H1 (cell line): ENCODE data around the genes WASHC4 and APPL2.

GRCh38 chr12:104655698-104656103 lies 199.0 kb downstream of the CHST11 start:
- RRBS = no CpG with 5 or more reads among the region's 6 CpGs
CAGE:
- cytosol, long polyA plus RNA = no peak
- long polyA plus RNA = no peak
- nucleus, long polyA plus RNA = no peak

DNA sequence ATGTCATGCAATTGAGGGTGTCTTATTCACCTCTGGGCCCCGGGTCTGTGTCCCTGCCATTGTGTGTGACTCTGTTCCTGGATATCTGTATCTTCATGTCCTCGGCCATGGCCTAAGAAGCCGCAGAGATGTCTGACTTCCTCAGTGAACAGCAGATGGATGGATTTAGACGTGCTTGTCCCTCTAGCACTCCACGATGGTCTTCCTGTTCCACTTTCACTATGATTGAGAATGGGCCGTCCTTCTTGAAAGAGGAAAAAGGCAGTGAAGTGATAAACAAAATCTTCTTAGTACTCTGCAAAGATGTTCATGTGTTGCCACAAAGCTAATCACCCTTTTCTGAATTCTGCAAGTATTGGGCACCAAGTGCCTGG lies 217.4 kb downstream of the SLC41A2 start:
- RRBS = no CpG with 5 or more reads among the region's 6 CpGs
CAGE:
- cytosol, long polyA plus RNA = no peak
- long polyA plus RNA = no peak
- nucleus, long polyA plus RNA = no peak

- RRBS = no CpG with 5 or more reads among the region's 4 CpGs
CAGE:
- cytosol, long polyA plus RNA = no peak
- long polyA plus RNA = no peak
- nucleus, long polyA plus RNA = no peak
Measured at GRCh38 chr12:104804351-104804843, 153.7 kb downstream of the SLC41A2 start.

DNA sequence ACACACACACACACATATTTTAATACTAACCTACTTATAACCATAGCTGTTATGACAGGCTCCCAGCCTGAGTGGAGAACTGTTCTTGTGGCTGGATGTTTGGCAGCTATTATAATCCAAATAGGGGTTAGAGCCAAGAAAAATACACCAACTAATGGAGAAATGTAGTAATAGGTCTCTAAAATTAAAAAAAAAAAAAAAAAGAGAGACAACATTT lies 91.8 kb downstream of the SLC41A2 start:
CAGE:
- cytosol, long polyA plus RNA = no peak
- long polyA plus RNA = no peak
- nucleus, long polyA plus RNA = no peak

DNA sequence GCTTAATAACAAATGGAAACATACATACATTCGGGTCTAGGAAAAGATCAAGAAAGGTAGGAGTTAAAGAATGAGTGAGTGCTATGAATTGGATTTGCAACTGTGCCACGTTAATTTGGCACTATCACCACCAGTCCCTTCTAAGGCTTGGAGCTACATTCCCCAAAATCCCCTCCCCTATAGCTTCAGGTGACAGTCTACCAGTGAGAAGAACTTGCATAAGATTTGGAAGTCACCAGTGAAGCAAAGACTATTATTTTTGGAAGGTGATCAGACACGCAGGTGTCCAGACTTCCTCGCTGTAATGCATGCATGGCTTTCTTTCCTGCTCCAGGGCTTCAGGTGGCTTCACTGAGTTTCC lies 61.5 kb downstream of the SLC41A2 start:
- RRBS = no CpG with 5 or more reads among the region's 4 CpGs
CAGE:
- cytosol, long polyA plus RNA = no peak
- long polyA plus RNA = no peak
- nucleus, long polyA plus RNA = no peak

DNA sequence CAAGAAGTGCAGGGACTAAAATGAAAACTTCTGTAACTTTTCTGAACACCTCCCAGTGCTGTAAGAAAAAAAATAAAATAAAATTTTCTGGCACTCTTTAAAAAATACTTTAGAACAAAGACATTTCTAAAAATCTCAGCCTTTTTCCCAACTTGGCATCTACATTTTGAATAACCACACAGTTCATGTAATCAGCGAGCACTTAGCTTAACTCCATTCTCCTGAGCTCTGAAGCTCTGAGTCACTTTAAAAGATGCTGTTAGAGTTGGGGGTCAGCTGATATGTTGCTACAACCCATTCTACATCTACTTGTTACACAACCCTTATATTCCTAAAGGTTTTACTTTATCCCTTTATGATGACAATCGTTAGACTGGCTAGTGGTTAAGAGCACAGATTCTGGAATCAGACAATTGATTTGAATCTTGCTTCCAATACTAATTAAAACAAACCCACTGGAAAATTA lies 48.4 kb downstream of the SLC41A2 start:
- RRBS = no CpG with 5 or more reads among the region's 2 CpGs
CAGE:
- cytosol, long polyA plus RNA = no peak
- long polyA plus RNA = no peak
- nucleus, long polyA plus RNA = no peak

DNA sequence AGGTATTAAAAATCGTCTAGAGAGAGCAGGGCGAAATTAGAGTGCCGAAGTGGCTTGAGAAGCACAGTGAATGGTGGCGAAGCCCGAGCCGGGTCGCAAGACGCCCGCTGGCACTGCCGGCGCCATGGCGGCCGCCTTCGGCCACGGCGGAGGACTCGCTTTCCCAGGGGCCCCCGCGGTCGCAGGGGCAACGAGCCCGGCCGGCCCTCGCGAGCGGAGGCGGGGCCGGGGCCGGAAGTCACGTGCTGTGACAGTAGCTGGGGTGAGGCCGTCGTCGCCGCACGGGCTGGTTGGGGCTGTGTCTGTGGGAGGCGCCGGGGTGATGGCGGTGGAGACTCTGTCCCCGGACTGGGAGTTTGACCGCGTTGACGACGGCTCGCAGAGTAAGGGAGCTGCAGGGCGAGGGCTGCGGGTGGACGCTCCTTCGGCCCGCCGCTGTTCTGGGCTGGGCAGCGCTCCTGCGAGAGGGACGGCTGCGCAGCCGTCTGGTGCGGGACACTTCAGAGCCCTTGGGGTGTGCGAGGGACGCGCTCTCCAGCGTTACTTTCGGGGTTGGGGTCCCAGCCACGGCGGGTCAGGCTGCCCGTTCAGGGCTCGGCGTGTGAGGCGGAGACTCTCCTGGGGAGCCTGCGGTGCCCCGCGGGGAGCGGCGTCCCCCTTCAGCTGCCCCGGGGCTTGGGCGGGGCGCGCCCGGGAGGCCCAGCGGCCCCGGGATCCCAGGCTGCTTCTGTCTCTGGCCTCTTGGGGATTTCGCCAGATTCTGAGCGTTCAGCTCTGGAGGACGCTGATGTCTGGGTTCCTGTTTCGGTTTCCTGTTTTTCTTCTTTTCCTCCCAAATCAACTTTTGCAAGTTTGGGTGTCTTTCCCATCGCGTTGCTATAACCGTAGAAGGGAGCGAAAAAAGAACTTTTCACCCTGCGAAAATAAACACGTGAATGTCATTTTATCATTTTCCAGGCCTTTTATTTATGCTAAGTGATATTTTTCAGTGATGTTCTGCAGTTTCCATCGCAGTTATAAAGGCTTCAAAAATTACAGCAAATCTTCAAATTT lies at the start of gene WASHC4:
Gene WASHC4, plus strand, starts transcription at position 253 of the 1,053 bp plus-strand sequence.
- RRBS = under 1% methylated on average over 10 of the region's 90 CpGs
CAGE:
- cytosol, long polyA plus RNA = start-site peak on the plus strand centred at position 279 of the sequence, 58 bp wide, 362 reads
- long polyA plus RNA = start-site peak on the plus strand centred at position 291 of the sequence, 22 bp wide, 61 and 157 reads in 2 replicates
- nucleus, long polyA plus RNA = start-site peak on the minus strand centred at position 149 of the sequence, 33 bp wide, 9 reads; start-site peak on the plus strand centred at position 277 of the sequence, 50 bp wide, 928 reads

DNA sequence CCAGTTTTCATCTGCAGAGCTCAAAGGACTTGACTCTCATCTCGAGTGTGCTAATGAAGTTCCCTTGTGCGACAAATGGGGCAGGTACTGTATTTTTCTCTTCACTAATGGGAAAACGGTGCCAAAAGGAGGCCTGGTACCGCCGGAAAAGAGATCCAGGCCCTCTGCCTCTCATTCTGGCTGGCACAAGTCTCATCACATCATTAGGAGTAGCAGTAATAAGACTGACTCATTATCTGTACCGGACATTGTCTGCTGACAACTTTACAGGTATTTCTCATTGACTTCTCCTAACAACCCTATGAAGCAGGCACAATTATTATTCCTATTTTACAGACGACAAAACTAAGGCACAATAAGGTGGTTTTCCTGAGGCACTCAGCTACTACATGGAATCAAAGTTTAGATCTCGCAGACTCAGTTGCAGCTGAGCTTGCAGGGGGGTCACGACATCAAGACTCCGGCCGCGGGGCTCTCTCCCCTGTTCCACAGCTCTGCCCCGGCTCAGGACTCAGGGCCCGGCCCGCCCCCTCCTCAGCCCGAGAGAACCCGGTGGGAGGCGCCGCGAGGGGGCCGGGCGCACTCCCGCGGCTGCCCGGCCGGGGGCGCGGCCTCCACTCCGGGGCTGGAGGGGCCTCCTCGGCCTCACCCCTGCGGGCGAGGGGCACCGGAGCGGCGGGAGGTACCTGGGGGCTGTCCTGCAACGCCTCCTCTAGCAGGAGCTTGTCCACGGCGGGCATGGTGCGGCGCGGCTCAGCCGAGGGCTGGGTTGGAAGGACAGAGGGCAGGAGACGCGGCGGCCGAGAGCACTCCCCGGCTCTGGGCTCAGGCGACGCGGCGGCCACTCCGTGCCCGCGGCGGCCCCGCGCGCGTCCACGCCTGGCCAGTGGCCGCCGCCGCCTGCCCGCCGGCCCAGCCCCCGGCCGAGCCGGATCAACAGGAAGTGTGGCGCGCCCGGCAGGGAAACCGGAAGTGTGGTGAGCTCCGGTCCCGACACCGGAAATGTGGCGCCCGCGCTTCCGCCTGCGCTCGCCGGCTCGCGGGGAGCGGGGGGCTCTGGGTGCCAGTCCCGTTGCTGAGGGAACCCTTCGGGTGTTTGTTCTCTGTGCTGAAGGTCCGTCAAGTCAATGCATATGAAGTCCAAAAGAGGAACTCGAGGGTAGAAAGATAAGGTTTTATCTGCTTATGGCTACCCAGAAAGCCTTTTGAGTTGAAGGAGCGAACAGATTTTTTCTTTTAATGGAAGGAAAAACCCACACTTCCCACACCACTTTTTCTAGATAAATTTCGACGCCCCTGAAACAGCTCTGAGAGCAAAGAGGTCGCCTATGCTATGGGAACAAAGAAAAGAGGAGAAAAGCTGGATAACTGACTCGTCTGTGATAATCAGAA lies at the start of gene APPL2:
Gene APPL2, minus strand, starts transcription at position 902 of the 1,392 bp plus-strand sequence.
- RRBS = 2% methylated on average over 27 of the region's 94 CpGs
CAGE:
- cytosol, long polyA plus RNA = no peak
- long polyA plus RNA = start-site peak on the minus strand centred at position 862 of the sequence, 39 bp wide, 24 and 20 reads in 2 replicates
- nucleus, long polyA plus RNA = start-site peak on the minus strand centred at position 842 of the sequence, 94 bp wide, 26 reads

GRCh38 chr12:105522974-105523604 lies 192.6 kb downstream of the C12orf75 start:
- RRBS = no CpG with 5 or more reads among the region's 10 CpGs
CAGE:
- cytosol, long polyA plus RNA = no peak
- long polyA plus RNA = no peak
- nucleus, long polyA plus RNA = no peak

GRCh38 chr12:106037883-106038318 lies 100.9 kb downstream of the NUAK1 start:
- RRBS = no CpG with 5 or more reads among the region's 3 CpGs
CAGE:
- cytosol, long polyA plus RNA = no peak
- long polyA plus RNA = no peak
- nucleus, long polyA plus RNA = no peak

DNA sequence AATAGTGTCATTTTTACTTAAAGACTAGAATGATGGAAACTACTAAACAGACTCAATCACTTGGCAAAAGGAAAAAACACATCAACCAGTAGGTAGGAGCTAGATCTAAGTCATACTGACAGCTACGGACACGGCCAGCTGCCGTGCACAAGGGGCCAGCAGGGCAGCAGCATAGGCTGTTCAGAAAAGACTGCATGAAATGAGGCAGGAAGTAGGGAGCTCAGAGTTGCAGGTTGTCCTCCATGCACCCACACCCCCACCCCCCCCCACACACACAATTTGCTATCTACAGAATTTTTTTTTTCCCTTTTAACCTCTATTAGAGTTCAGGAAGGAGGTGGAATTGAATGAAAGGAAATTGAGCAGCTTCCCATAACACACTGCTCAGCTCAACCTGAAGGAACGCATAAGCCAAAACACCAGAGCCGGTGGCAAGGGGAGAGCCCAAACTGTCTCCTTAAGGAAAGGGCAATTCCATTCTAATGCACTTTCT lies 74.2 kb downstream of the NUAK1 start:
- RRBS = no CpG with 5 or more reads among the region's 5 CpGs
CAGE:
- cytosol, long polyA plus RNA = no peak
- long polyA plus RNA = no peak
- nucleus, long polyA plus RNA = no peak

- RRBS = no CpG with 5 or more reads among the region's 23 CpGs
CAGE:
- cytosol, long polyA plus RNA = no peak
- long polyA plus RNA = no peak
- nucleus, long polyA plus RNA = no peak
Measured at GRCh38 chr12:106066336-106067182, 72.2 kb downstream of the NUAK1 start.

DNA sequence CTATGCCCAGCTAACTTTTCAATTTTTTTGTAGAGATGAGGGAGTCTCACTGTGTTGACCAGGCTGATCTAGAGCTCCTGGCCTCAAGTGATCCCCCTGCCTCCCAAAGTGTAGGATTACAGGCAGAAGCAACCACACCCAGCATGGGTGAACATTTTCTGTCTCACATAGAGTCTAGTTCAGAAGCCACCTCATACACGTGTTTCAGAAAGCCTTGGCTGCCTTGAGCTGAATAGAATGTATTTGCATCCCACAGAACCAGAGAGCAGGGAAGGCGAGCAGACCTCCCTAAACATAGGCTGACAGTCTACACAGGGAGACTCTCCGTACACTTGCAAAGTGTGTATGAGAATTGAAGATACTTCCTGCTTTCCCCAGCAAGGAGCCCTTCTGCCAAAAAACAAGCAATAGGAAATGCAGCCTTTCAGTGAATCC lies 11.4 kb downstream of the NUAK1 start:
- RRBS = no CpG with 5 or more reads among the region's 3 CpGs
CAGE:
- cytosol, long polyA plus RNA = no peak
- long polyA plus RNA = no peak
- nucleus, long polyA plus RNA = no peak

DNA sequence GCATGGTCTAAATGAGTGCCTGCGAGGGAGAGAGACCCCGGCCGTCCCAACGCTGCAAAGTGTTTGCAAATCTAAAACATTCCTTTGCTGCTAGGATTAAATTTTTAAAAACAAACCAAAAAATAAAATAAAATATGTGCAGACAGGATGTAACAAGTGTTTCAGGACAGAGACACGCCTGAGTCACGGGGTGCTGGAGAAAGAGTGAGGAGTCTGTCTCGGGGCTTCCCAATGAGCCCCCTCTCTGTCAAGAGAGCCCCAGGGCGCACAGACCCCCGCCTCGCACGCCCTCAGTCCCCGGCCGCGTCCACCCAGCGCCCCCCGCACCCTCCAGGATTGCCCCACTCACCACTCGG lies 711 bp downstream of the NUAK1 start:
- RRBS = no CpG with 5 or more reads among the region's 17 CpGs
CAGE:
- cytosol, long polyA plus RNA = no peak
- long polyA plus RNA = no peak
- nucleus, long polyA plus RNA = no peak

DNA sequence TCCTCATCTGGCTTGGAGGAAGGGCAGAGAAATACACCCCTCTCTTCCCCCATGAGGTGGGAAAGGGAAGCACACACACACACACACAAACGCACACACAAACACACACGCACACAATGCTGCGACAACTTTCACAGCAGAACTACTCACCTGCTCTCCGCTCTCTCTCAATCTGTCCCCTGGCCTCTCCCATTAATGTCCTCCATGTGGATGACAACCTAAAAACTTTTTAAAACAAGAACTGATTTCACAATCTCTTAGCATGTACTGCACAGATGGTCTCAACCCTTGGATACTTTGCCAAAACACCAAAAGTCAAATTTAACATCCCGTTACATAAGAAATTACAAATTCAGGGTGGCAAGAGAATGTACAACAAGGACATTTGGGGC lies 49.7 kb downstream of the CKAP4 start:
- RRBS = no CpG with 5 or more reads among the region's 5 CpGs
CAGE:
- cytosol, long polyA plus RNA = no peak
- long polyA plus RNA = no peak
- nucleus, long polyA plus RNA = no peak

DNA sequence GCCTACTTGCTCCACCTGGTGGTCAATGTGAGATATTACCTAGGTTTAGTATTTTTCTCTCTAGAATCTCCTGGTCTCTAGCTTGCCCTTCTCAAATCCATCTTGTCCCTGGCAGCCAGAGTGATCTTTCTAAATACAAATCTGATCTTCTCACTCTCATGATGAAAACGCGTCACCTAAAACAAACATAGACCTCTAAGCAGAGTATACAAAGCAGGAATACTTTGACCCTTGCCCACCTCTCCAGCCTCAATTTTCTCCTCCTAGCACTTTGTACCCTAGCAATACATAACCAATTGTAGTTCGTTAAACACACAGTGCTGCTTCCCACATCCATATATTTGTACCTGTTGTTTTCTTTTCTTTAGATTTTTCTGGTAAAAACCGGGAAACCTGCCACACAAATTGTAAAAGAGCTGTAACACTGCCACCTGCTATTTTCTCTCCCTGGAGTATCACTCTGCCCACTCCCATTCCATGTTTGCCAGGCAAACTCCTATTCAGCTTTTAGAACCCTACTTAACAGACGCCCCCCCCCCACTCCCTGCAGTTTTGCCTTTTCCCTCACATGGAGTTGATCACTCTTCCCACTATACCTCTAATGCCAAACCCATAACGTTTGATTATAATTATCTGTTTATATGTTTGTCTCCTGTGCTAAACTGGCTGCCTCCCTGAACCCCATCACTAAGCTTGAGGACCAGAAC lies 19.8 kb upstream of the TCP11L2 start:
- RRBS = no CpG with 5 or more reads among the region's 6 CpGs
CAGE:
- cytosol, long polyA plus RNA = no peak
- long polyA plus RNA = no peak
- nucleus, long polyA plus RNA = no peak

DNA sequence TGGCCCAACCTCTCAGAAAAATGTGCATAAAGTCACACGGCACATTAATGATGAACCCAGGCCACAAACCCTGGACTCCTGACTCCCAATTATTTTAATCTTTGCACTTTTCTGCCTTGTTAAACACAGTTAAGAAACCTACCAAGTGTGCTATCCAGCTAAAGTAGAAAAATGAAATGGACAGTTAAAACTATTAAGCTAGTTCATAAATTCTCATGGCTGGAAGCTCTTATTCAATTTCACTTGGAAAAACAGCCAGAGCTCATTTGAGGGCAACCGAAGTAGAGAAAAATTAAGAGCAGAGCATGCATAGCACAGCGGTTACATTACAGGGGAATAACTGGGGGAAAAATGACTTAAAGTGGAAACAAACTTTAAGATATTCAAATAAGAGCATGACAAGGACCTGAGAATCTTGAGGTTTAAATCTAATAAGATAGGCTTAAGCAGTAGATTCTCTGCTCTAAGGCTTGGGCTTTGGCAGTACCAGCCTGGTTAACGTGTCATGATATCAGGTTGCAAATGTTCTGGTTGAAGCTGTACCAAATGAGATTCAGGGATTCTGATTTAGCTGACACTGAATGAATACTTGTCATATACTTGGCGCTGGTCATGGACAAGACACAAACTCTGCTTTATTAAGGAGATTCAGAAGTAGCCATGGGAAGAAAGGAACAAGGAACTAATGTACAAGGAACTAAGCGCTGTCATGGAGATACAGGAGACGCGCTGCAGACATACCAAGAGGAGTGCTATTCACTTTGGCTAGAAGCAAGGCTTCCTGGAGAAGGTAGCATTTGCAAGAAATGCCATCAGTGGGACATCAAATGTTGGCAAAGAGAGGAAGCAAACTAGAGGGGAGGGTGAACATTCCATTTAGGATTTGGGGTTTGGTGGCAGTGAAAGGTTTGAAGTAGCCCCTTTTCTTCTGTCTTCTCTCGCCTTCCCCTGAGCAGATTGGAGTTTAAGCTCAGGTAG lies 6.0 kb downstream of the TCP11L2 start:
- RRBS = no CpG with 5 or more reads among the region's 9 CpGs
CAGE:
- cytosol, long polyA plus RNA = no peak
- long polyA plus RNA = no peak
- nucleus, long polyA plus RNA = no peak

- RRBS = no CpG with 5 or more reads among the region's 11 CpGs
CAGE:
- cytosol, long polyA plus RNA = no peak
- long polyA plus RNA = no peak
- nucleus, long polyA plus RNA = no peak
Measured at GRCh38 chr12:106328439-106329095, 26.0 kb downstream of the TCP11L2 start.

DNA sequence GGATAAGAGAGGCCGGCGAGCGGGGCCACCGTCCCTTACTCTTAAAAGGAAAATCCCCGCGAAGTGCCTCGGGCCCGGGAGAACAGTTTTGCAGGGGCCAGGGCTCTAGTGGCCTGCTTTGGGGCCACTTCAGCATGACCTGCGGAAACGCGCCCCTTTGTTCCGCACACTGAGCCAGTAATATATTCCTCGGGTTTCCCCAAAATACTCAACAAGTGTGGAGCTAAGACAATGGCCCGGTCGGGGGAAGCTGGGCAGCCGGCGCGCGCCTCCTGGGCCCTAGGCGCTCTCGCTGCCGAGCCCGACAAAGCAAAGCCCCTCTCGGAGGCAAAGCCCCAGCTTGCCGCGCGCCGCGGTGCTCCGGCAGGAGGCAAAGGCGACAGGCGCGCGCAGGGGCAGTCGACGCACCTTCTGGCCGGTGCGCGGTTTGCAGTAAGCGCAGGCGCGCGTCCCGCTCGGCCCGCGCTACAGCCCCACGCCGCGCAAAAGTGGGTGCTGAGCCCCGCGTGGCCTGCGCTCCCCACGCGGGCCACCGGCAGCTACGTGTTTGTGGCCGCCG lies 3.1 kb downstream of the RFX4 start:
- RRBS = 2% methylated on average over 33 of the region's 59 CpGs
CAGE:
- cytosol, long polyA plus RNA = no peak
- long polyA plus RNA = no peak
- nucleus, long polyA plus RNA = no peak

DNA sequence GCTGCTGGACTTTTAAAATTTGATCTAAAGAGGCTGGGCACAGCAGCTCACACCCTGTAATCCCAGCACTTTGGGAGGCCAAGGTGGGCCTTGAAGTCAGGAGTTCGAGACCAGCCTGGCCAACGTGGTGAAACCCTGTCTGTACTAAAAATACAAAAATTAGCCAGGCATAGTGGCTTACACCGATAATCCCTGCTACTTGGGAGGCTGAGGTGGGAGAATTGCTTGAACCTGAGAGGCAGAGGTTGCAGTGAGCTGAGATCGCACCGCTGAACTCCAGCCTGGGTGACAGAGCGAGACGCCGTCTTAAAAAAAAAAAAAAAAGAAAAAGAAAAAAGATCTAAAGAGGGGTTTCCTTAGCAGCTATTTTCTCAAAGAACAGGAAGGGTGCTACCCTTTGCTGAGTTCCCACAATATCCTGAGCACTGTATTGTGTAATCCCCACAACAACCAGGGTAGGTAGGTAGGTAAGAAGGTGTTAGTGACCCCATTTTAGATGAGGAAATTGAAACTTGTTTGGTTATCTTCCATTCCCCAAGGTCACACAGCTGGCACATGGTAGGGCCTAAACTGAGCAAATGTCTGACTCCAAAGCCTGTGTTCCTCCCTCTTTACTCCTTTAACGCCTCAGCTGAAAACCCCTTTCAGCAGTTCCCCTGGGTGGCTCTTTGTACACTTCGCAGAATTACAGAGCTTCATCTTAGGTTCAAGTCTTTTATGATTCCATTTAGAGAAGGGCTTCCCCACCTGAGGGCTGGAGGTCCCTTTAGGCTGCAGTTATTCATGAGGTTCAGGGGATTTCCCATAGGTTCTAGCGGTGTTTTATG lies 26.6 kb upstream of the RIC8B start:
- RRBS = no CpG with 5 or more reads among the region's 11 CpGs
CAGE:
- cytosol, long polyA plus RNA = no peak
- long polyA plus RNA = no peak
- nucleus, long polyA plus RNA = no peak